Metastatic Breast Carcinoma in the Brain (tissue), 10 donors: ENCODE results near the gene C16orf74.

GRCh38 chr16:85573878-85574769 lies 39.0 kb upstream of the GSE1 start:
- PRO-cap, 10 experiments = peak in 1 of 10 experiments; most common plus-strand start chr16:85574708 (in 1); most common minus-strand start chr16:85574498 (in 1)

GRCh38 chr16:85590033-85590434 lies 23.1 kb upstream of the GSE1 start:
- PRO-cap, 10 experiments = no peak in any of the 10 experiments

GRCh38 chr16:85626202-85626858 lies 13.2 kb downstream of the GSE1 start:
- PRO-cap, 10 experiments = no peak in any of the 10 experiments

DNA sequence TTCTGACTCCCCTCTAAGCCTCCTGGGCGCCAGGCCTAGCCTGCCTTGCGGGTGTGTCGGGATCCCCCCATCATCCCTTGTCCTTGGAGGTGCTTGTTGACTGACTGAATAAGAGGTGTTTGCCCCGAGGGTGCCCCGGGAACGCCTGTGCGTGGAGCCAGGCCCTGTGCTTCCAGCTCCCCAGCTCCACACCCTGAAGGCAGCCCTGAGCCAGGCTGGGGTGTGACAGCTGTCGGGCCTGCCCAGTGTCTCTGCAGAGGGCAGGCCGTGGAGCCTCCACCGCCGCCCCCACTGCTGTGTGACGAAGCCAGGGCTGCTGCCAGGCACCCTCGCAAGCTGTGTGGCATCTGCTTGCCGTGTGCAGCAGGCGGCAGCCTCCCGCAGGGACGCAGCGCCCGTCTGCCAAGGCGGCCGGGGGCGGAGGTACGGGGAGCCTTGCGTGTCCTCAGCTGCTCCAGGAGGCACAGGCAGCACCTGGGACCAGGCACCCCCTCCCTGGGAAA lies 26.4 kb downstream of the GSE1 start:
- PRO-cap, 10 experiments = peak in 1 of 10 experiments; most common plus-strand start position 297 of the sequence (in 1); most common minus-strand start position 195 of the sequence (in 1)

GRCh38 chr16:85660991-85661727 lies 27.6 kb downstream of the GINS2 start:
- PRO-cap, 10 experiments = no peak in any of the 10 experiments

DNA sequence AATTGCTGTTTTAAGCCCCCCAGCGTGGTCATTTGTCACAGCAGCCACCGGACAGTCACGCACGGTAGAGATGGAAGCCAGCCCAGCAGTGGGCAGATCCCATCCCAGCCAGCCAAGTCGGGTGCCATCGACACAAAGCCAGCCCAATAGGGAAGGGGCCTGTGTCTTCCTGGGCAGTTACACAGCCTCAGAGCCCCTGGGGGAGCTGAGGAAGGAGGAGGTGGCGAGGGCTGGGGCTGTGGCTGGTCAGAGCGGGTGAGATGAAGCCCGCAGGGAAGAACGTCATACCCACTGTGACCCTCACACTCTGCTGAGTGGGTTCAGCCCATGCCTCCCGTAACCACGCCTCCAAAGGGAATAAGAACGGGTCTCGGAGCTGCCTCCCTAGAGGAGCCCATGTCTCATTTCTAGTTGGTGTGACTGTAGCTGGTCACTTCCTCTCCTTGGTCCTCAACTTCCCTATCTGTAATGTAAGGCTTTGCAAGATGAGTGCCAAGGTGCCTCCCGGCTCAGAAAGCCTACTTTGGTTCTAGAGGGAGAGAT lies 20.9 kb downstream of the C16orf74 start:
- PRO-cap, 10 experiments = no peak in any of the 10 experiments

DNA sequence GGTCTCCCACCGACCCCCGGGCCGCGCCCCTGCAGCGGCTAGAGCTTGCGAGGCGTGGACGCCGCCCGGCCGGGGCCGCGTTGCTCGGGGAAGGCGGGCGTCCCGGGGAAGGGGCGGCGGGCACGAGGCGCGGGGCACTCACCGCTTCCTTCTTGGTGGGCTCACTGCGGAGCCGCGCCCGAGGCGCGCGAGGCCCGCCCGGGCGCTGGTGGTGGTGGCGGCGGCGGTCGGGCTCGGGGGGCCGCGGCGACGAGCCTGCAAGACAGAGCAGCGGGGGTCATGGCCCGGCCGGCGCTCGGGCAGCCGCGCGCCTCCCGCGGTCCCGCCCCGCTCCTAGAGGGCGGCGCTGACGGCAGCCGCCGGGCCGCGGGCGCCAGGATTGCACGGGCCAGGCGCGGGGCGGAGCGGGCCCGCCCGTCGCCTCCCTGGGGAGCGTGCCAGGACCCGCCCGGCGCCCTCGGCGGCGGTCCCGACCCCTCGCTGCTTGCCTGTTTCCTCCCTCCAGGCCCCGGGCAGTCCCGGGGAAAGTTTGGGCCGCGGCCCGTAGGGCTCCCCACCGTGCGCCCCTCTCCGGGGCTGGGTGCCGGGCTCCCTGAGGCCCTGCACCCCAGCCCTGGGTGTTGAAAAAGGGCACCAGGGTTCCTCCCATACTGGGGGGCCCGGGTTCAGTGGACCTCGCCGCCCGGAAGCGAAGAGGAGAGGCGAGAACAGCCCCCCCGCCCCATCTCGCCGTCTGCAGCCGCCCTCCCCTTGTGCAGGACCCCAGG lies at the start of gene C16orf74:
C16orf74 (minus strand) TSS at position 313 of the 767 bp plus-strand sequence.
- PRO-cap, 10 experiments = peak in 6 of 10 experiments; most common plus-strand start position 376 of the sequence (in 5); most common minus-strand start position 313 of the sequence (in 4)

- PRO-cap, 10 experiments = no peak in any of the 10 experiments
Measured at GRCh38 chr16:85806564-85807176, 7.2 kb downstream of the COX4I1 start.

- PRO-cap, 10 experiments = no peak in any of the 10 experiments
Measured at GRCh38 chr16:85916229-85916946, 17.4 kb downstream of the IRF8 start.

GRCh38 chr16:85962207-85962763 lies 63.3 kb downstream of the IRF8 start:
- PRO-cap, 10 experiments = no peak in any of the 10 experiments

DNA sequence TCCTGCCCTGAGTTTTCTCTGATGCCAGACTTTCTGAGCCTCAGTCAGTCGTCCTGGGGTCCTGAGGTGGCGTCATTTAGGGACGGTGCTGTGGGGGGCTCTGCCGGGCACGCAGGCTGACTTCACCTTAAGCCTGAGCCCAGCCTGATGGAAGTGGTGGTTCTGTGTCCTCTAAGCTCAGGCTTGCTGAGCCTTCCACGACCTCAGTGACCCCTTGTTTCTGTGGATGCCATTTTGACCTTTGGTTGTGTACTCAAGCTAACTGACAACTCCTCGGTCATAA lies 75.4 kb downstream of the IRF8 start:
- PRO-cap, 10 experiments = no peak in any of the 10 experiments

- PRO-cap, 10 experiments = no peak in any of the 10 experiments
Measured at GRCh38 chr16:85975713-85976177, 76.8 kb downstream of the IRF8 start.

GRCh38 chr16:85995752-85996272 lies 96.8 kb downstream of the IRF8 start:
- PRO-cap, 10 experiments = no peak in any of the 10 experiments

GRCh38 chr16:86026606-86027023 lies 127.7 kb downstream of the IRF8 start:
- PRO-cap, 10 experiments = no peak in any of the 10 experiments

DNA sequence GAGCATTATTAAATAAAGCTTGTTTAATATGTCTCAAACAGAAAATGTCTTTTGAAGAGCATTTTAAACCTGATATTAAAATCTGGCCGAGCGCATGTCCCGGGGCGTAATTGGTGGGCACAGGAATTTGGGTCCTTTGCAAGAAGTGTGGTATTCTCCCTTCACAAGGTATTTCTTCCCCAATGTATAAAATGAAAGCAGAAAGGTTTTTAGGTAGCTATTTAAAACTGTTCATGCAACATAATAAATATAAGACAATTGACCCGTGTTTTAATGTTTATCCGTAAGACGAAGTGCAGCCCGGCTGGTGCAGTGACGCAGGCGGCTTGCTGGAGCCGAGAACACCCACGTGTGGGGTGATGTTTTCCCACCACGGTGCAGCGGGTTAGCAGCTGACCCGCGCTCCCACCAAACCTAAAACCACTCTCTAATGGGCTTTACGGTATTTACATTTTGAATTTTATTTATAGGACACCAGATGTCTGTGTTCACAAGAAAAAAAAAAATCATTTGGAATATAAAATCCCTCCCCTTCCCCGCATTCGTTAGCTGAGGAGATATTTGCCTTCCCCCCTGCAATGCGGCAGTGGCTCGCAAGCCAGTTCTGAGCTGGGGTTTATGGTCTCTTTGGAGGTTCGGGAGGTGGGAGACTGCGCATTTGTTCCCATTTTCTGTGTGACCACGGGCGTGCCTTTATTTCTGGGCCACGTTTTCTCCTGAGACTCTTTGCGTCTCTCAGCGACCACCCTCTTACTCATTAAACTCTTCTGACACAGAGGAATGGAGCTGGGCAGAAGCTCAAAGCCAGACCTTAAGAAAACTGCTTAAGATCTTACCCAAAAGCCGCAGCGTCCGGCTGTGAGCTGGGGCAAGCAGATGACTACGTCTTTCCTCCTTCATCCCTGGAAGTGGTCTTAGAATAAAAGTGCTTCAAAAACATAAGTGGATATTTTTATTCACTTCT lies 301.0 kb downstream of the IRF8 start:
- PRO-cap, 10 experiments = no peak in any of the 10 experiments

DNA sequence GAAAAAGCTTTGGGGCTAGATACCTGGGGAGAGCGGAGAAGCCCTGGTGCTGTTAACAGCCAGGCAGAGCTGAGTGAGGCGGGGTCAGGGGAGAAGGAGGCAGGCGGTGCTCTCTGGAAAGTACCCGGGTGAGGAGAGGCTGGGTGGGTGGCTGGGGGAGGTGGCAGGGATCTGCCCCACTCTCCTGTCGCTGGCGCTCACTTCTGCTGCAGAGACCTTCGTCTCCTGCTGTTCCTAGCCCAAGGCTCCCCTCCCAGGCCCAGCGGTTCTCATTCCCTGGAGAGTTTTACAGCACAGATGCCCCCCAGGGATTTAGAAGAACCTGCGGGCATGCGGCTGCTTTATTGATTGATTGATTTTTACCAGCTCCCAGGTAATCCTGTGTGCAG lies 302.8 kb downstream of the IRF8 start:
- PRO-cap, 10 experiments = no peak in any of the 10 experiments

GRCh38 chr16:86298557-86299309 lies 211.6 kb upstream of the FOXF1 start:
- PRO-cap, 10 experiments = no peak in any of the 10 experiments

- PRO-cap, 10 experiments = no peak in any of the 10 experiments
Measured at GRCh38 chr16:86477462-86478345, 32.6 kb upstream of the FOXF1 start.

DNA sequence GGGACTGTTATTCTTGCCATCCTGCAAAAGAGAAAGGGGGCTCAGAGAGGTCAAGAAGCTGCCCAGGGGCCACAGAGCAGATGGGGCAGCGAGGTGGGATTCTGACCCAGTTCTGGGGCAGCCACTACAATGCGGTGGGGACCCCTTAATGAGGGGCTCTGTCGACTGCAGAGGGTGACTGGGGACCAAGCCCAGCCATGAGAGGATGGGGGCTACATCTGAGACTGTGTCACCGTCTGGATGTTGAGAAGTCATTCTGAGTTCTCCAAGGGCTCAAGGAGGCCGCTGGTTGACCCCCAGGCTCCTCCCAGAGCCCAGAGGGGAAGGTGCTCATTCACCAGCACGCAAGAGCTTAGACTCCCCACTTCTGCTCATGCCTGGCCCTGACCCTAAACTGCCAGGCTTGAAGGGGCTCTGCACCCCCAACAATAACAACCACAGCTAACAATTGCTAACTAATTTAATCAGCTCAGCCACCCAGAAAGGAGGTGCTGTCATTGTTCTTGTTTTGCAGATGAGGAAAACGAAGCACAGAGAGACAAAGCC lies 9.2 kb upstream of the FOXF1 start:
- PRO-cap, 10 experiments = no peak in any of the 10 experiments

GRCh38 chr16:86505994-86507133 lies 4.0 kb upstream of the FOXF1 start:
- PRO-cap, 10 experiments = no peak in any of the 10 experiments